Epithelial cell of proximal tubule (primary cell): ENCODE results near the genes ZNF805 and ZNF17.

- RAMPAGE, long total RNA: no peak
- RRBS: 3% methylated on average over 5 of the region's 20 CpGs
Observed at GRCh38 chr19:56478239-56478594, 1.1 kb upstream of the ZNF667 start.

GRCh38 chr19:56974831-56975538 lies 134.5 kb upstream of the PEG3 start:
- RAMPAGE, long total RNA: no peak
- RRBS: no CpG with 5 or more reads among the region's 9 CpGs

GRCh38 chr19:57211971-57213189 lies 18.4 kb upstream of the AURKC start:
- RAMPAGE, long total RNA: no peak
- RRBS: 93% methylated on average over 2 of the region's 23 CpGs

GRCh38 chr19:57214467-57215052 lies 16.3 kb upstream of the AURKC start:
- RAMPAGE, long total RNA: no peak
- RRBS: no CpG with 5 or more reads among the region's 1 CpG

GRCh38 chr19:57240291-57241167 lies at the start of gene ZNF805:
Gene ZNF805 (plus strand): TSS chr19:57240632.
- RAMPAGE, long total RNA: no peak
- RRBS: 2% methylated on average over 19 of the region's 64 CpGs

DNA sequence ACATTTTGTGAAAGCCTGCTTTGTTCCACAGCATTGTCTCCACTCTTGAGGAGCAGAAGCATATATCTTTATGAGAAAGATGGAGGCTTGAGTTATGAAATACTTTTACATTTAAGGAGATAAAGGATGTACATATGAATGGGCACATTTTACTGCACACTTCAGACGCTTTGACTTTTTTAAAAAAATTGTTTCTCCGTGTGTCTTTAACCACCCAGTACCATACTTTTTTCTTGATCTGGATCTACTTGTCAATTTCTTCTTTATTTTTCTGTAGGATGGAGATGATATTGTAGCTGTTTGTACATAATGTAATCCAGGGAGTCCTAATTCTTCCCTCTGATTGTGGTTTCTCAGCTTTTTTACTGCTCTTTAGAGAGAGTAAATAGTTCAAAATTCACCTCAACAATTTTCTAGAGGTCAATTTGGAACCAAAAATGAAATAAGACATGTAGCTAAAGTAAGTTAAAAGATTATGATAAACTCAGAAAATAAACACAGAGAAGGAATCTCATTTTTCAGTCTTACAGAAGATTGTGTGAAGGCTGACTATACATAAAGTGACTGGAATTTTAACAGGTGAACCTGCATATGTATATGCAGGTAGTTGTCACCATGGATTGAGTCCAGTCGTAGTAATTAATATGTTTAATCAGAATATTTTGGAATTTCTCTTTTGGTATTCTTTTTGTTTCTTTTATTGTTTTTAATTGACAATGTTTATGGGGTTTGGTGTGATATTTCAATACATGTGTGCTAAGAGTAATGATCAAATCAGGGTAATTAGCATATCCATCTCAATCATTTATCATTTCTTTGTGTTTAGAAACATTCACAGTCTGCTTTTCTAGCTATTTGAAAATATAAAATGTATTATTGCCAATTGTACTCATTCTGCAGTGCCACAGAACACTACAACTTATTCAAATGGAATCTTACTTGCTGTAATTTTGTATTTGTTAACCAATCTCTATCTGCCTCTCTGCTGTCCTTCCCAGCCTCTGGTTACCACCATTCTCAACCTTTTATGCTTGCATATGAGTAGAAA lies 12.8 kb downstream of the ZNF460 start:
- RAMPAGE, long total RNA: no peak
- RRBS: no CpG with 5 or more reads among the region's 3 CpGs

GRCh38 chr19:57368746-57369088 lies 5.4 kb downstream of the TRAPPC2B start:
- RAMPAGE, long total RNA: no peak
- RRBS: no CpG with 5 or more reads among the region's 2 CpGs

DNA sequence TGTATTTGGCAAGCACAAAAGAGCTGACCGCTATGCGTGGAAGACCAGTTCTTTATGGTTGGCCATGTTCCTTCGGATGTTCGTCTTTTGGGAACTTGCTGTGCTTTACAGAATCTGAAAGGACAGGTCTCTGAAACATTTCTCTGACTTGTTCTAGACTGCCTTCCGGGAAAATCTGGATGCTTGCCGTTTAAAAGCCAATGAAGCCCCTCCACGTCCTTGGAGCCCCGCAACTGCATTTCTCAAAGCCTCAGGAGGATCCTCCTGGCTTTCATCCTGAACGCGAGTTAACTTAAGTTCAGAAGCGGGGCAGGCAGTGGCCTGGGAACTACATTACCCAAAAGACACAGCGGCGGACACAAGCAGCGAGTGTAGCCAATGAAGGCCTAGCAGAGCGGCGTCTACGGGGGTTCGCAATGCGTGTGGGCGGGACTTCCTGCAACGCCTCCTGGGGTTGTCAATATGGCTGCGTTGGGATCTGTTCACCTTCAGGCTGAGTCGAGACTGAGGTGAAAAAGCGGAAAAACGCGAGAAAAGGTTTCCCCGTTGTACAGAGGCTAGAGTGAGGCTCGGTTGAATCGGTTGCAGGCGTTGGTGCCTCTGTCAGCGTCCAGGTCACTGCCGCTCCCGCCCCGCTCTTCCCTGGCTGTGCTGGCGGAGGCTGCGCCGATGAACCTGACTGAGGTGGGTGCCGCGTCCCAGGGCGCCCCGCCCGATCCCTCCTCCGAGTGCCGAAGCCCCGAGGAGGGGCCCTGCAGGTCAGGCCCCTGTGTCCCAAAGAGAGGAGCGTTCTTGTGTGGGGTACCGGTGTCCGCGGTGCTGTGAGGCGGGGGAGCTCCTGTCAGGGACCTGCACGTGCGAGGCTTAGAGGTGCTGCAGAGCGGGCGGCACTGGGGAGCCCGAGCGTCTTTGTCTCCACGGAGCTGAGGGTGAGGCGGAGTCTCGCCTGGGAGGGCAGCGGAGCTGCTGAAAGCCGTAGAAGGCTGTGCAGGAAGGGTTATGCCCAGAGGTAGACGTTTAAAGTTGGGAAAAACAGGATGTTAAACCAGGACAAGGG lies at the start of gene ZNF17:
Gene ZNF17, plus strand, starts transcription at position 439 of the 1,057 bp plus-strand sequence.
- RAMPAGE, long total RNA: no peak
- RRBS: no CpG with 5 or more reads among the region's 62 CpGs

DNA sequence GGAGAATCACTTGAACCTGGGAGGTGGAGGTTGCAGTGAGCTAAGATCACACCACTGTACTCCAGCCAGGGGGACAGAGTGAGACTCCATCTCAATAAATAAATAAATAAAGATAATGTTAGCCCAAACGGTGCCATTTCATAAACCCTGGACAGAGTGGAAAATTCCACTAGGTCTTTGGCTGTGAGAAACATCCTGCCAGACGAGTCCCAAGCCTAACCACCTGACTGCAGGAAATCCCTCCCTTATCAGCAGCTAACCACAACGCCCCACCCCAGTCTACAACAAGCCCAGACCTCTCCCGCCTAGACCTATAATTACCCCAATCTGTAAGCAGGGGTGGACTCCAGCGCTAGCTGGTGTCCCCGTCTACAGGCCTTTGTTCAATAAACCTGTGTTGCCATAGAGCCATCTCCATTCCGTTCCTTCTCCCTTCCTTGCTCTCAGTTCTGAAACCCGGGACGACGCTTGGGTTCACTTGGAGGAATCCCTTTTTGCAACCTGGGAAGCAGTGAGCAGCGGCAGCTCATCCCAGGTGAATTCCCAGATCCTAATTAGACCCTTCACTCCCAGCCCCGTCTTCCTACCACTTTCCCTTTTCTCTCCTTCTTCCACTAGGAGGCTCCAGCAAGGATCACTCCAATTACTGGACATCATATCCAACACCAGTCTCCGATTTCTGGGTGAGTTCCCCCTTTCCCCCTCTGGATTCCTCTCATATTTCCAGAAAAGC lies 17.4 kb upstream of the ZSCAN4 start:
- RAMPAGE, long total RNA: no peak
- RRBS: no CpG with 5 or more reads among the region's 13 CpGs

DNA sequence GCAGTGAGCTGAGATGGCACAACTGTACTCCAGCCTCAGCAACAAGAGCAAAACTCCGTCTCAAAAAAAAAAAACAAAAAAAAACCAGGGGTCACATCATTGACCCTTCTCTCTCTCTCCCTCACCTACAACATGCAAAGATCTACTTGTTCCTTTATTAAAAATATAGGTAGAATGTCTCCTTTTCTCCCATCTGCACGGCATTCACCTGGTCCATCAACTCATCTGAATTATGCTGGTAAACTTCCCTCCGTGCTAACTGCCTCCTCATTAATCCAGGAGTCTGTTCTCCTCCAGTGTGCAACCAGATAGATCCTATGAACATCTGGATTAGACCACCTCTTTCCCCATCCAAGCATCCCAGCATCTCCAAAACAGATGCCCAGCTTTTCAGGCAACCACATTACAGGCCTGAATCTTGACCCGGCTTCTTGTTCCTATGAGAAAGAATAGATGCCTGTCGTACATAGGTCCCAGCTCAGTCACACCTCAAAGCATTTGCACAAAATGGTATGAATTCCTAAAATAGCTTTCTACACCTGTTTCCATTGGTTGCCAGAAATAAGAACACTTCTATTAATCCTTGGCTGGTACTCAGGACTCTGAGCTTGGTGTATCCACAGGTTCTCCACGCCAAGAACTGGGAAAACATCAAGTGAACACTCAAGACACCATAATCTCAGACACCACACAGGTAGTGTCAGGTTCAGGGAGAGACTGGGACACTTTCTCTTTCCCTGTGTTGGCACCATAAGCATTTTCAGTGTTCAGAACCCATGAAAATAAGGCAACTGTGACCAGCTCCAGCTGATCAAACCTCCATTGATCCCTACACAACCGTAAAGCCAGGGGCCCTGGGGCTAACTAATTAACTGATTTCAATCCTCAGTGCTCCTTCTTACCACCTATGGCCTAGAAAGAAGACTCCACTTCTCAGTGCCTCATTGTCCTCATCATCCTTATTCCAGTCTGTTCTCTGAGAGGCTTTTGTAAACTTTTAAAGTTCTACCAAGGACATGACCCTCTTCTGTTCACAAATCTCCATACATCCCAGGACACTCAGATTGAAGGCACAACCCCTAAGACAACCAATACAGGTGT lies 19.0 kb downstream of the ZNF552 start:
- RAMPAGE, long total RNA: no peak
- RRBS: no CpG with 5 or more reads among the region's 7 CpGs

DNA sequence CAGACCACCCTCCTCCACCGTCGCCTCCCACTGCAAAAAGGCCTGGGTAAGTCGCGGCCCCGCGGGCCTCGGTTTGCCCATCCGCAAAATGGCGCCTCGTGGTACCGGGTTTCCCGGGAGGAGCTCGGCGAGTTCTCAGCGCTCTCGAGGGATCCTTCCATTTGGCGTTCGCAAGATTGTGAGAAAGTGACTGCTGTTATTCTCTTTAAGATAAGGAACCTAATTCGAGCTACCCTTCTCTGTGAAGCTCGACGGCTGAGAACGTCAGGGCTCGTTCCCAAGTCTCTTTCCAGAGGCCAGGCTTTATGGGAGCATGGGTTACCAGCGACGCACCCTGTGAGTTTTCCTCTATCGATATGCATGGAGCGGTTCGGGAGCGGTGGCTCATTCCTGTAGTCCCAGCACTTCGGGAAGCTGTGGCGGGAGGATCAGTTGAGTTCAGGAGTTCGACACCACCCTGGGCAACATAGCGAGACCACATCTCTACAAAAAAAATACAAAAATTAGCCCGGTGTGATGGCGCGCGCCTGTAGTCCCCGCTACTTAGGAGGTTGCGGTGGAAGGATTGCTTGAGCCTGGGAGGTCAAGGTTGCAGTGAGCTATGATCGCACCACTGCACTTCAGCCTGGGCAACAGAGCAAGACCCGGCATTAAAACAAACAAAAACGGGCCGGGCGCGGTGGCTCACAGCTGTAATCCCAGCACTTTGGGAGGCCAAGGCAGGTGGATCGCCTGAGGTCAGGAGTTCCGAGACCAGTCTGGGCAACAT lies 565 bp upstream of the ZNF606 start:
- RAMPAGE, long total RNA: no peak
- RRBS: no CpG with 5 or more reads among the region's 47 CpGs

- RAMPAGE, long total RNA: no peak
- RRBS: no CpG with 5 or more reads among the region's 5 CpGs
Observed at GRCh38 chr19:58007163-58007795, 4.7 kb upstream of the ZNF606 start.

DNA sequence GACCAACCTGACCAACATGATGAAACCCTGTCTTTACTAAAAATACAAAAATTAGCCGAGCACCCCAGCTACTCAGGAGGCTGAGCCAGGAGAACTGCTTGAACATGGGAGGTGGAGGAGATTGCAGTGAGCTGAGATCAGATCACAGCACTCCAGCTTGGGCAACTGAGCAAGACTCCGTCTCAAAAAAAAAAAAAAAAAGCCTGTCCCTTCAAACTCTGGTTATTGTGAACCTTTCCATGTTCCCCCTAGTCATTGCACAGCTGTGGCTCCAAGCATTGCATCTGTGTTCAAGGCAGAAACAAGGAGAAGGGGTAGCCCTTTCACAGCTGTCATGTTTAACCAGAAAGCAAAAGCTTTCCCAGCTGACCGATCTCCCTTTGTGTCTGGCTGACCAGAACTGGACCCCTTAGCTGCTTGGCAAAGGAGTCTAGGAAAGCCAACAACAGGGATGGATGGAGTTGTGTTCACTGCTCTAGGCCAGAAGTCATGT lies 3.5 kb downstream of the ZNF274 start:
- RAMPAGE, long total RNA: no peak
- RRBS: no CpG with 5 or more reads among the region's 3 CpGs

DNA sequence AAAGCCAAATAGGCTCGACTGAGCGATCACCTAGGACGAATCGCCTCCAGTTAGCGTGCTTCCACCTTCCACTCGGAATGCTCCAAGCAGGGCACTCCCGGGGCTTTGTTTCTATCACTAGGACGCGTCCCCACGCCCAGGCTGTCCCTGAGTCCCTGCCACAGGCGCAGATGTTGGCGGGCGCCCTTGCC lies 505 bp upstream of the ZNF544 start:
- RAMPAGE, long total RNA: no peak
- RRBS: 1% methylated on average over 5 of the region's 13 CpGs

GRCh38 chr19:58306249-58306689 lies 1.1 kb downstream of the ERVK3-1 start:
- RAMPAGE, long total RNA: no peak
- RRBS: no CpG with 5 or more reads among the region's 3 CpGs

GRCh38 chr19:58387387-58388341 lies 595 bp downstream of the RPS5 start:
- RAMPAGE, long total RNA: no peak
- RRBS: no CpG with 5 or more reads among the region's 36 CpGs

DNA sequence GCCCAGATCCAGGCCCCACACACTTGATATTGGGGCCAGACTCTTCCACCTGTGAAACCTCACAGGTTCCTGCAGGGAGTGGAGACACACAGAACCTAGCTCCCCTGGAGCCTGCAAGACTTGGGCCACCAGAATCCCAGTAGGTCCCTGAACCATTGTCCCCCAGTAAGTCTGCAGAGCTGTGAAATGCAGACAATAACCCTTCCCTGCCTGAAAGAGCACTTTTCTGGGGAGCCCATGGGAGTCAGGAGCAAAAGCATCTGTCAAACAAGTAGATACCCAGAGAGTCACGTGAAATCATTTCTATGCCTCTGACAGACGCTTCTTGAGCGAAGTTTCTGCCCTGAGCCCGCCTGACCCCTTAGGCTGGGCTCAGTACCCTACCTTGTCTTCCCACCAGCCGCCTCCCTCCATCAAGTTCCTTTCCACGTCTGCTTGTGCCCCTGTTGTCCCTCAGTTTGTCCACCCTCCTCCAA lies 2.1 kb upstream of the ZNF446 start:
- RAMPAGE, long total RNA: no peak
- RRBS: no CpG with 5 or more reads among the region's 6 CpGs

DNA sequence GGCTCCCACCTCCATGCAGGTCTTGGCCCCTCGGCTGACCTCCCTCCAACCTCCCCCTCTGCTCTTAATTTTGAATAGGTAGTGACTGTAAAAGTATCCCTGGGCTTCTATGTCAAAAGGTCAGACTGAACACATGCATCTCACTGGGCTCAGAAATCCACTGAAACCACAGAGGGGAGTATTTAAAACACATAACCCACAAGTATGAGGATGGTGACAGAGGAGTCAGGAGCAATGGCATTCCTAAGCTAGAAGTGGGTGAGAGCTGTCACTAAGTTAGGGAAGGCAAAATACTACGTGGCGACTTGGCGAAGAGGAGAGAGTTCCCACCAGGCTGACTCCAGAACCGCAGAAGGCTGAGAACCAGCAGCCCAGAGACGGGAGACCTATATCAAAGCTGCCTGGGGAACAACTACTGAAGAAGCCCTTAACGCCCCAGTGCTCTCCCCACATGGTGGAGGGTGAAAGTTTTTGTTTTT lies 1.5 kb upstream of the ZNF446 start:
- RAMPAGE, long total RNA: no peak
- RRBS: no CpG with 5 or more reads among the region's 7 CpGs

GRCh38 chr19:58501970-58502475 lies 9.8 kb downstream of the SLC27A5 start:
- RAMPAGE, long total RNA: no peak
- RRBS: no CpG with 5 or more reads among the region's 2 CpGs

- RAMPAGE, long total RNA: no peak
- RRBS: 2% methylated on average over 15 of the region's 116 CpGs
Observed at GRCh38 chr19:58562243-58563247, 4.1 kb upstream of the UBE2M start.